Measurements from ENCODE around the genes OR10H2, RAB8A, CIB3 and SMIM7.

DNA sequence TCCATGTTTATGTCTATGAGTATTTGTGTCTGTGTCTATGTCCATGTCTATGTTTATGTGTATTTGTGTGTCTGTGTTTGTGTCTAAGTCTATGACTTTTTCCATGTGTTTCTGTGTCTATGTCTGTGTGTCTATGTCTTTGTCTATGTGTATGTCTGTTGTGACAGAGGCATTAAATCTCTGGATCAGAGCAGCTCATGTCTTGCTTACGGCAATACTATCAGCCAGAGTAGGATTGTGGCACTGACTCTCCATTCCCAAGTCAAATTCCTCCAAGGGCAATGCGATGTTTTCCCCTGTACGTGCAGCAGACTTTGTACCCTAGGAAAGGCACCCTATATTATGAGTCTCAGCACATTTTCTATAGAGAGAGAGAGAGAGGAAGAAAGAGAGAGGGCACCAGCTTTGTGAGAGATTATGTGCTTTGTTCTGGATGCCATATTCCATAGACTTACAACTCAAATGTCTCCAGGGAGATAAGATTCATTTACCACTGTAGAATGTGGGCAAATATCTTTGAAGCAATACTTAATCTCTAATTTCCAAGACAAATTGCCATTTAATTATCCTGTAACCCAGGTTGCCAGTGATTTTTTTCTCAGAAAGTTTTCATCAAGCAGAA is 11.1 kb downstream of the CYP4F3 start:
- PRO-cap, result no peak
- RAMPAGE, long total RNA, 4 experiments, result no peak in any of the 4 experiments

- PRO-cap, result no peak
- RAMPAGE, long total RNA, 4 experiments, result no peak in any of the 4 experiments
These were observed at the start of gene OR10H2 for GRCh38 chr19:15727815-15728081. Gene OR10H2, plus strand, starts transcription at chr19:15728024.

GRCh38 chr19:15779799-15780367 is 7.6 kb upstream of the OR10H5 start:
- PRO-cap, result unidirectional peak, minus-strand start at chr19:15780031
- RAMPAGE, long total RNA, 4 experiments, result no peak in any of the 4 experiments

DNA sequence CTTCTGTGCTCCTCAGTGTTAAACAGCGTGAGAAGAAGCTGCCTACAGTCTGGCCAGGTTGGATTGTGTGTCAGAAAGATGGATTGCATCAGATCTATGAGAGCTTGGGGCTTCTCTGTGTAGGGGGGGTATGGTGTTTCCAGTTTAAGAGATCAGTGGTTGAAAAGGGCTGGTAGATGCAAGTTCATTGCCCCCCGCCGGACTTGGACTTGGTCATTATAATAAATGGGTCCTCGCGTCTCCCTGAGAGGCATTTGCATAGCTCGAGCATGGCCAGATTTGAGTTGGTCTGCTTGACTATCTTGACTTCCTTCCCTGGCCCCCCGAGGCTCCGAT is 52.8 kb downstream of the OR10H4 start:
- PRO-cap, result no peak
- RAMPAGE, long total RNA, 4 experiments, result no peak in any of the 4 experiments

GRCh38 chr19:16111140-16112065 is at the start of gene RAB8A:
Gene RAB8A, plus strand, starts transcription at chr19:16111889.
- PRO-cap, result bidirectional peak, plus-strand start at chr19:16111682, minus-strand start at chr19:16111363; bidirectional peak, plus-strand start at chr19:16111876, minus-strand start at chr19:16111759
- RAMPAGE, long total RNA, 4 experiments, result start-site peak on the plus strand in 4 of 4 experiments, at chr19:16111843-16111897 at its widest, 227 to 2,218 reads per replicate

DNA sequence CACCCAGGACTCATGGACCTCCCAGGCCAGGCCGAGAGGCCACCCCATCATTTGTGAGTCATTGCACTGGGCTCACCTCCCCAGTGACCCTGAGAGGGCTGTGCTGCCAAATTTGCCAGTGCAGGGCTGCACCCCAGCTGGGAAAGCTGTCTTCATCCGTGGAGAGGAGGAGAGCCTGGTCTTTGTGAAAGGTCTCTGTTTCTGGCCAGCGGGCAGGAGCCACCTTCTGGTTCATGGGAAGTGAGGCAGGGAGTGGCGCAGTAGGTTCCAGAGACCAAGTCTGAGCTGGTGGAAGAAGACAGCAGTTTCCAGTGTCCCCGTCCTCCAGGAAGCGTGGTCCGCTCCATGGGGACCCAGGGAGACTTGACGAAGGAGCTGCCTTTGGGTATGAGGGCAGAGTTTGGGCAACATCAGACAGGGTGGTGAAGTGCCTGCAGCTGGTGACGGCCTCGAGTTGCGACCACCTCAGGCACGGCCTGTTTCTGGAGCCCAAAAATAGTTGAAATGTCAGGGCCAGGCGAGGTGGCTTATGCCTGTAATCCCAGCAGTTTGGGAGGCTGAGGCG is 14.6 kb downstream of the RAB8A start:
- PRO-cap, result no peak
- RAMPAGE, long total RNA, 4 experiments, result no peak in any of the 4 experiments

DNA sequence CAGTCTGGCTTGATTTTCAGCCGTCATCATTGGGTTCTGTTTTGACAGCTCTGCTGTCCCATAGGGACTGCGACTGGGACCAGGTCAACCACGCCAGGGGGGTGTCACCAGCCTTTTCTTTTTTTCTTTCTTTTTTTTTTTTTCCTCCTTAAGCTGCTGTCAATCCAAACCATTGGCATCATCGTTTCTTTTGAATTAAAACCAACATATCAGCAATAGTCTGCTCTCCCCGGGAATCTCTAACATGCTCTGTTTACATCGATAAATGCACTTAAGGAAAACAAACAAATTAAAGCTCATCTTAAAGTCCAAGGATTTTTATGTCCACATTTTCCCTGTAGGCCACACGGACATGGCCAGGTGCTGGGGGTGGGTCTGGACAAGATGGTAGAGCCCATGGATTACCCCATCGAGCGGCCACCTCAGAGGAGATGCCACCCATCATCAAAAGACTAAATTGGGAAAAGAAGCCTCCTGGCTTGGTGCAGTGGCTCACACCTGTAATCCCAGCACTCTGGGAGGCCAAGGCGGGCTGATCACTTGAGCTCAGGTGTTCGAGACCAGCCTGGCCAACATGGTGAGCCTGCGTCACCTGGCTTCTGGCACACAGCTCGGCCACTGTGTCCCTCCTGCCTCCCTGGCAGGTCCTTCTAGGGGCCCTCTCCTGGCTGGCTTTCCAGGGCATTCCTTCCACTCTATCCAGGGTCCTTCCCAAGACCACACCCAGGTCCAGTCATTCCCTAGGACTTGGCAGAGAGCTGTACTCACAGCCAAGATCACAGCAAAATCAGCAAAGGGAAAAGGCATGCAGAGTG is 10.0 kb upstream of the HSH2D start:
- PRO-cap, result no peak
- RAMPAGE, long total RNA, 4 experiments, result no peak in any of the 4 experiments

DNA sequence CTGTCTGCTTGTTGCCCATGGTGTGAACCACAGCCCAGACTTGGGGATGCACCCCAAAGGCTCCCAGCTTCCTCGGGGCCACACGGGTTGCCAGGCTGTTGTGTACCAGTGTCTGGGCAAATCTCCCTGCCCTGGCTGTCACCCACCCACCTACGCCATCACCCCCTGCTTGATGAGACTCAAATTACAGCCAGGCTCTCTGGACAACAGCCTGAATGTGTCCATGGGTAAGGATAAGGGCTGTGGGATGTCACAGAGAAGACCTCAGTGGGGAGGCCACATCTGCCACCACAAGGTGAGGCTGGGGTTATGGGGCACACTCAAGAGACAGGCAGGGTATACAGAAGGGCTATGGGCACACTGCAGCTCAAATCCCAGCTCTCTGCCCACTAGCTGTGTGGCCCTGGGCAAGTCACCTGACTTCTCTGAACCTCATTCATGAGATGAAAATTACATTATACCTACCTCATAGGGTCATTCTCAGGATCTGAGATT is at the start of gene CIB3:
Gene CIB3, minus strand, starts transcription at position 69 of the 495 bp plus-strand sequence.
- PRO-cap, result no peak
- RAMPAGE, long total RNA, 4 experiments, result no peak in any of the 4 experiments

DNA sequence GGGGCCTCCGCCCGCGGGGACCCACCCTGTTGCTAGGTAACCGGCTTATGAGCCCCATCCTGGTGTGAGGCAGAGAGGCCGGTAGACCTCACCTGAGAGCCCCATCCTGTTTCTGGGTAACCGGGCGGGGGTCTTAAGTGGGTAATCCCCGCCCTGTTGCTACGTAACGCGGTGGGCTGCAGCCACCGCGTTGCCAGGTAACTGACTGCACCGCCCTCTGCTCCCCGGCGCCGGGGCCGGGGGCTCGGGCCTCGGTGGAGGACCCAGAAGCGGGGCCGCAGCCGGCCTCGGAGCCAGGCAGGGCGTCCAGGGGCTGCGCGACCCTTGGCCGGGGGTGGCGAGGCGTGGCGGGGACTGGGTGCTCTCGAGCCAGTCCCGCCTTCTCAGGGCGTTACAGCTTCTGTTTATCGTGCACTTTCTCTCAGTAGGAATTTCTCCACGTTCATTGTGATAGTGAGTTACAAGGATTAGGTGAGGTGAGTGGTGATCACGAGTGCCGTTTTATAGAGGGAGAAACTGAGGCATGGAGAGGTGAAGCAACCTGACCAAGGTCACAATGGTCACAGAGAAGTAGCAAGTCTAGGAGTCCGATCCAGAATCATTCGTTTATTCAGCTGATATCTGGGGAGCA is 516 bp downstream of the AP1M1 start:
- PRO-cap, result no peak
- RAMPAGE, long total RNA, 4 experiments, result no peak in any of the 4 experiments

DNA sequence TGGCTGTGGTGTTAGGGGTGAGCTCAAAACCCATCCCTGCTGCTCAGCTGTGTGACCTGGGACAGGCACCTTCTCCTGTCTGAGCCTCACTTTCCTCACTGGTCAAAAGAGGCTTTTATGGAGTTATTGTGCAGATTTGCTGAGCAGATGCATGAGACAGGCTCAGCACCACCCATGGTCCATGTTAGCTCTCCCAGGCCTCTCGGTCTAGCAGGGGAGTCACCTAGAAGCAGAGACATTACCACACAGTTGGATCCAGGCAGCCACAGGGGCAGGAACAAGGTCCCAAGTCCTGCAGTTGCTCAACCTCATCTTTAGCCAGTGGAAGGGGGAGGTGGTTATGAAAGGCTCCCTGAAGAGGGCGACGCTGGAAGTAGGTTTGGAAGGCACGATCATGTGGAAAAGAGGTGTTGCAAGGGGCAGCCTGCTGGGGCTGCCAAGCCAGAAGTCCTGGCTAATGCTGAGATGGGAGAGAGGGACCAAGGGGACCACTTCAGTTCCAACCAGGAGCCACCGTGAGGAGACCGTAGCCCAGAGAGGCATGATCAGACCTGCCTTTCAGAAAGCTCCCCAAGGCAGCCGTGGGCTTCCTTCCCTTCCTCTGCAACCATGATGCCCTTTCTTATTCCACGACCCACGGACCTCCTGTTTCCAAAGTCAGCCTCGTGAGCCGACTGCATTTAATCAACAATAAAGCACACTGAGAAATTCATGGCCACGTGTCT is 2.4 kb downstream of the AP1M1 start:
- PRO-cap, result no peak
- RAMPAGE, long total RNA, 4 experiments, result no peak in any of the 4 experiments

DNA sequence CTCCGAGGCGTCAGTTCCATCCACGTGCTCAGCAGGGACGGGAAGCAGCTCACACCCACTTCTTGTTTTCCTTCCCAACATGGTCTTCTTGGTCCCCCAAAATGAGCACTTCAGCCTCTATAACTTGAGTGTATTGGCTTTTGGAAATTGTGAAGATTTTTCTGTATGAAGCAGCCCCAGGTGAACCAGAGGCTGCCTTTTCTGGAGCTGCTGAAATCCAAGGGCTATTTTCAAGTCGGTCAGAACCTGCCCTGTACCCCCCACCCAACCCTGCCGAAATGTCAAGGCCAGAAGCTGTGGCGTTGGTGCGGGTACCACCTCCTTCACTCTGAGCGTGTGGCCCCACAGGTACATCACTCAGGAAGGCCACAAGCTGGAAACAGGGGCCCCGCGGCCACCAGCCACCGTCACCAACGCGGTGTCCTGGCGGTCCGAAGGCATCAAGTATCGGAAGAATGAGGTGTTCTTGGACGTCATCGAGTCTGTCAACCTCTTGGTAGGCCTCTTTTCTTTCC is 11.0 kb downstream of the AP1M1 start:
- PRO-cap, result no peak
- RAMPAGE, long total RNA, 4 experiments, result no peak in any of the 4 experiments

- PRO-cap, result no peak
- RAMPAGE, long total RNA, 4 experiments, result no peak in any of the 4 experiments
These were observed 1.7 kb downstream of the KLF2 start for GRCh38 chr19:16326275-16326829.

DNA sequence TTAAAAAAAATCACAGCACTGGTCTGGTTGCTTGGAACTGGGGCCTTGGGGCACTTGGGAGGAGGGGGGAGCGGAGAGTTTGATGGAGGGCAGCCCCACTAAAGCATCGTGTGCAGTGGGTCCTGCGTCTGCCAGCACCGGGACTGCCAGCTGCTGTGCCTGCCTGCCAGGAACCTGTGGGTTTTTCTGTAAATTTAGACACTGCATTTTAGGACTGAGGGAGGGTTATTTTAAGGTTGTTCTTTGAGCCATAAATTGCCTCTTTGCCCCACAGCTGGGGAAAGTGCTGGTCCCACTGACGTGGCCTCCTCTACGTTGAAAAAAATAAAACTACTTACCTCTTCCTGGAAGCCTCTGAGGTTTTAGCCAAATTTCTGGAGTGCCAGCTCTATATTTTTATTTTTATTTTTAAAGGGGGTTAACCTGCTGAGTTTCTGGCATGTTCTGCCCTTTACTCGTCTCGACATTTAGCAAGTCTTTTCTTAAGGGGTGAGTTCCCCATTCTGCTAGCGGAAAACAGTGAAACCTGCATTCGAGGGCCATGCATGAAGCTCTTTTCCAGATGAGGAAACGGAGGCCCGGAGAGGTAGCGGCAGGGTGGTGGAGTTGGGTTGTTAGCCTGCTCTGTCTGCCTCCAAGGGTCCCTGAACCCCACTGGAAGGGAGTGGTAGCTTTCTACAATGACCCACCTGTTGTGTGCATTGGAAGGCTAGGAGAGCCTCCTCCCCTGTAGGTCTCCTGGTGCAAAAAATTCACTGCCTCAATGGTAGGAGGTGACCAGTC is 3.1 kb downstream of the KLF2 start:
- PRO-cap, result unidirectional peak, minus-strand start at position 145 of the sequence
- RAMPAGE, long total RNA, 4 experiments, result no peak in any of the 4 experiments

- PRO-cap, result bidirectional peak, plus-strand start at chr19:16371809, minus-strand start at chr19:16371674
- RAMPAGE, long total RNA, 4 experiments, result no peak in any of the 4 experiments
These were observed 47.0 kb downstream of the KLF2 start for GRCh38 chr19:16371142-16372416.

DNA sequence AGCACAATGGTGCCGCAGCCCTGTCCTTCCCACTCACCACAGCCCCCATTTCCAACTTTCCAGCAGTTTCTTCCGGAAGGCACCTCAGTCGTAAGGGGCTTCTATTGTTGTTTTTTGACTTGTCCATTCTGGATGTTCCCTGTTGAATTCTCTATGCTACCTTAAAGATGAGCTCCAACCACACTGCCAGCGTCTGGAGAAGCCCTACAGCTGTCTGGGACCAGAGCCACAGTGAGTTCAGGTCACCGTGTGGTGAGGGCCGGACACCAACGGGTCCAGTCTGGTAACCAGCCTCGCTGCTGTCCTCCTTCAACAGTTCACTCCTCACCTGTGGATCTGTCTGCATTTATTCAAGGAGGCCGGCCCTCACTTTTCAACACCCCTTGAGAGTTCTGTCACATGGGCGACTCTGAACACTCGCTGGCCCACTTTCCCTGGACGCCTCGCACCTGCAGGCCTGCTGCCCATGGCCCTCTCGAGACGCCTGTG is 59.7 kb downstream of the KLF2 start:
- PRO-cap, result no peak
- RAMPAGE, long total RNA, 4 experiments, result no peak in any of the 4 experiments

GRCh38 chr19:16516978-16517831 is 21.0 kb downstream of the C19orf44 start:
- PRO-cap, result no peak
- RAMPAGE, long total RNA, 4 experiments, result no peak in any of the 4 experiments

- PRO-cap, result bidirectional peak, plus-strand start at chr19:16587906, minus-strand start at chr19:16587740
- RAMPAGE, long total RNA, 4 experiments, result no peak in any of the 4 experiments
These were observed 15.1 kb upstream of the SLC35E1 start for GRCh38 chr19:16586922-16588041.

- PRO-cap, result no peak
- RAMPAGE, long total RNA, 4 experiments, result no peak in any of the 4 experiments
These were observed 3.9 kb downstream of the MED26 start for GRCh38 chr19:16624069-16624615.

DNA sequence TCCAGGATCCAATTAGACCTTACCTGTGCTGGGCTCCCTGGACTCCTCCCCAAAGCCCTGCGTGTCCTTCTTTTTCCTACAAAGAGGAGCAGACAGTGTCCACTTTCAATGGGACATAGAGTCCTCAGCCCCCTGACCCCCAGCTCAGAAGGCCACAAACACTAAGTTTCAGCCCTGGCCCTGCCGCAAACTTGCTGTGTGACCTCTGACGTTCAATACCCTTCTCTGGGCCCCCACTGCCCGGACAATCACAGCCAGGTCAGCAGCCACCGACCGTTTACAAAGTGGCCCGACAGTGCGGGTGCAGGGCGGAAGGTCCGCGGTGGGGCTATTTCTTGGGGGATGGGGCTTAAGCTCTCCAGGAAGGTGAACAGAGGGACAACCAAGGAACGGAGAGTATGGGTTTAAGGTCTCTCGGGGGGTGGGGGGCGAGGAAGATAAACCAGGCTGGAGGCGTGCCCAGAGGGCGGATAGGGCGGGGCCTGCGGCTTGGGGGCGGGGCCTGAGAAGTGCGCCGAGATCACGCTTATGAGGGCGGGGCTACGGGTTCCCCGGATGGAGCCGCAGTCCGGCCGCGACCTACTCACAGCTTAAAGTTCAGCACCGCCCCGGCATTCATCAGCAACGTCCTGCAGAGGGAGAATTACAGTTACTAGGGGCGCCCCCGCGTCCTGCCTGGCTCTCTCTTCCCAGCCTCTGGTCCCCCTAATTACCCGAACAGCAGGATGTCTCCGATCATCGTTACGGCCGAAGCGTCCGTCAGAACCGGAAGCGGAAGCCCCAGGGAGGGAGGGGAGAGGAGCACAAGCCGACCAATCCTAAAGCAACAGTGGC is at the start of gene SMIM7:
Gene SMIM7, minus strand, starts transcription at position 773 of the 834 bp plus-strand sequence.
- PRO-cap, result unidirectional peak, plus-strand start at position 543 of the sequence; bidirectional peak, plus-strand start outside the sequence, minus-strand start at position 761 of the sequence
- RAMPAGE, long total RNA, 4 experiments, result start-site peak on the minus strand in 4 of 4 experiments, centred at positions 757 to 762 of the sequence, 217 to 599 reads per replicate

DNA sequence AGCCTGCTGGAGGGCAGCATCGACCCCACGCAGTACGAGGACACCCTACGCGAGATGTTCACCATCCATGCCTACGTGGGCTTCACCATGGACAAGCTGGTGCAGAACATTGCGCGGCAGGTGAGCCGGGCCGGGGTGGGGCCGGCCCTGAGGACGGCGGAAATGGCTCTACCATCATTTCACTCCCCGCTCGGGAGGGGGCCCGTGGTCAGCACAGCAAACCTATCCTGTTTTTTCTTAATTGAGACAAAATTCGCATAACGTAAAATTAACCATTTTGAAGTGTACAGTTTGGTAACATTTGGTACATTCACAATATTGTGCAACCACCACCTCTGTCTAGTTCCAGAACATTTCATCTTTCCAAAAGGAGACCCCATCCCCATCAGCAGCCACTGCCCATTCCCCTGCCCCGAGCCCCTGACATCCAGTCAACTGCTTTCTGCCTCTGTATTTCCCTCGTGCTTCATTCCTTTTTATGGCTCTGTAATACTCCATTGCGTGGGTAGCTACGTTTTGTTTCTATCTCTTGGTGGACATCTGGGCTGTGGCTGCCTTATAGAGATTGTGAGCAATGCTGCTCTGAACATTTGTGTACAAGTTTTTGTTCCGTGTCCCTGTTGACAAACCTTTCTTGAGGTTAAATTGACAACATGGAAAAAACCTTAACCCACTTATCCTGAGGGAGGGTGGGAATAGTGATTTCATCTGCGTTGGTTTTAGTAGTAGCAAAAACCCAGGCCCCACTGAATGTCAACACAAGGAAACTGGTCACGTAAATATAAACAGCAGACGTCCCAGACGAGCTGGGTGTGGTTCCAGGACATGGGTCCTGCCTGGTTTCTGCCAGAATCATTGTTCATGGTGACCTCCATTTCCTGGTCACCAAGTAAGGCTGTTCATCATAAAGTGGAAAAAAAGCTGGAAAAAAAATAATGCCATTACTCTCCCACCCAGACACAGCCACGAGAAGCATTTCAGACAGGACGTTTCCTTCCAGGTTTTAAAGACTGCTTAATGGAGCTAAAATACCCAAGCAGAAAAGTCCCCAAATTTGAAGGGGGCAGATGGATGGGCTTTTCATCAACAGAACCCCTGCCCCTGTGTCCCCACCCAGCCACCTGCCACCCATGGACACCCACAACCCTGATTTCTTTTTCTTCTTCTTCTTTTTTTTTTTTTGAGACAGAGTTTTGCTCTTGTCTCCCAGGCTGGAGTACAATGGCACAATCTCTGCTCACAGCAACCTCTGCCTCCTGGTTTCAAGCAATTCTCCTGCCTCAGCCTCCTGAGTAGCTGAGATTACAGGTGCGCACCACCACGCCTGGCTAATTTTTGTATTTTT is 17.0 kb upstream of the F2RL3 start:
- PRO-cap, result no peak
- RAMPAGE, long total RNA, 4 experiments, result no peak in any of the 4 experiments

Data from esophagus squamous epithelium (tissue), 4 donors.